Sciatic nerve (tissue), 1 donor: Measurements from ENCODE around the gene NOS2.

DNA sequence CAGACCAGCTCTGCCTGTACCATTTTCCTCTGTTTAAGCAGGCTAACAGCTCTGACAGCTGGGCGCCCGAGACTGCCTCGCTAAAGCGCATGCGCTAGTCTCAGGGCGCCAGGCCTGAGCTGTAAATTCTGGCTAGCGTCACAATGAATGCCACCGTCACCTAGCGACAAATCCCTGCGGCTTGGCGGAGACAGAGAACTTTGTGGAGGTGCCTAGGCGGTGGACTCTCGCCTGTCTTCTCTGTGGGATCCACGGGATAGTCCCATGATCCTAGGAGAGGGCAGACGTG lies 573.9 kb downstream of the KCNJ18 start:
- PRO-cap, result no peak

GRCh38 chr17:27344929-27345978 lies 51.3 kb downstream of the WSB1 start:
- PRO-cap, result unidirectional peak, minus-strand start at chr17:27345517

GRCh38 chr17:27349365-27350348 lies 55.7 kb downstream of the WSB1 start:
- PRO-cap, result unidirectional peak, minus-strand start at chr17:27349482

- PRO-cap, result no peak
Measured at GRCh38 chr17:27559108-27559384, 71.9 kb upstream of the LGALS9 start.

DNA sequence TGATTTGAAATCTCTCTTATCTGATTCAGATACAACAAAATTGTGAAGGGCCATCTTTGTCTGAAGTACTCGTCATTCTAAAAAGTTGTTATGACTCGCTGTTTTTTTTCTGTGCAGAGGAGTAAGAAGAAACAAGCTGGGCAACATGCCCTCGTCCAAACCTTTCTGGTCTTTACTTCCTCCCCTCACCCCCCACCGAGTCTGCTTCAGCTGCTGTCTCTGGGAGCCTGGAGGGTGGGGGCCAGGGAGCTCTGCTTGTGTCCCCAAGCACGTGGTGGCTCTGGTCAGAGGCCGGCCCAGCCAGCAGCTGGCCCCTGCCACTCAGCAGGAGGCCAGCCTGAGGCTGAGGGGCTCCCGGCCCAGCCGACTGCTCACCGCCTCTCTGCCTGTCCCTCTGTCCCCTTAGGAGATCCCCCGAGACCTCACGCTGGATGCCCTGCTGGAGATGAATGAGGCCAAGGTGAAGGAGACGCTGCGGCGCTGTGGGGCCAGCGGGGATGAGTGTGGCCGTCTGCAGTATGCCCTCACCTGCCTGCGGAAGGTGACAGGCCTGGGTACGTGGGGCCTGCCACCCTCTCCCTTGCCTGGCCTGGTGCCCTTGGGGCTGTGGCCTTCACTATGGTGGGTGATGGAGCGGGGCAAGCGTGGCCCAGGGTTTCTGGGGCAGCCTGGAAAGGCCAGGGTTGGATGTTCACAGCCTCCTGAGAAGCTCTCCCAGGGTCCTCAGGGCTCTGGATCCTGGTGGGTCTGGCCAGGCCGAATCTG lies 53.7 kb upstream of the LGALS9 start:
- PRO-cap, result no peak

DNA sequence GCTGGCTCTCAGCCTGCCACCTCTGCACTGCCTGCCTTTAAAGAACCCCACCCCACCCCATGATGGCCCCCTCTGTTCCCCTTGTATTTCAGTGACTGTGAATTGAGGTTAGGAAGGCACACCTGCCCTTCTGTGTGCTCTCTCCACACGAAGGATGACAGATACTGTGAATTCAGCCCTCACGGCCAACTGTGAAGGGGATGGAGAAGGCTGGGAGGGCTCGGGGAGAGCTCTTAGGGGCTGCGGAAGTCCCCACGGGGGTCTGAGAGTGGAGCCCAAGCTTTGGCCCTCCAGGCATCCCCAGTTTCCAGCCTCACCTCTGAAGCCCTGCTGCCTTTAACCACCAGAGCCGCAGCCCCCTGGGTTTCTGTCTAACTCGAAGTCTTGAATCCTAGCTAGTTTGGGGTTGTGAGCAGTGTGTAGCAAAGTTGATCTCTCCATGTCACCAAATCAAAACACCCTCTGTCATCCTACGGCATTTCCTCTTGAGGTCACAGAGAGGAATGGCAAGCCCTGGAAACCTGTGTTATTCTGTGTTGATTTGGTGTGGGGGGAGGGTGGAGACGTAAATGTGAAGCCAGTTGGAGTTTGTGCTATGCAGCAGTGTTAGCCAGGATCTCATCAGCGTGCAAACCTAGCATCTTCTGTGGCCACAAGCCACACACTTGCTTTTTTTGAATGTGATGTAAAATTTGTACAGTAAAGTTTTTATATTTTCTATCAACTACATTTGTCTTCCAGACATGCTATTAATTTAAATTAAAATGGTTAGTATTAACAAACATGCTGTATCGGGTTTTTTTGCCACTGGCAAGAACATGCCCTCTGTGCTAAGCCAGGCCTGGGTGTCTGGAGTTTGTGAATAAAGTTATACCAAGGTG lies 5.2 kb upstream of the LGALS9 start:
- PRO-cap, result no peak

- PRO-cap, result no peak
Measured at GRCh38 chr17:27631964-27632341, 965 bp downstream of the LGALS9 start.

- PRO-cap, result no peak
Measured at GRCh38 chr17:27654615-27654945, 23.6 kb downstream of the LGALS9 start.

DNA sequence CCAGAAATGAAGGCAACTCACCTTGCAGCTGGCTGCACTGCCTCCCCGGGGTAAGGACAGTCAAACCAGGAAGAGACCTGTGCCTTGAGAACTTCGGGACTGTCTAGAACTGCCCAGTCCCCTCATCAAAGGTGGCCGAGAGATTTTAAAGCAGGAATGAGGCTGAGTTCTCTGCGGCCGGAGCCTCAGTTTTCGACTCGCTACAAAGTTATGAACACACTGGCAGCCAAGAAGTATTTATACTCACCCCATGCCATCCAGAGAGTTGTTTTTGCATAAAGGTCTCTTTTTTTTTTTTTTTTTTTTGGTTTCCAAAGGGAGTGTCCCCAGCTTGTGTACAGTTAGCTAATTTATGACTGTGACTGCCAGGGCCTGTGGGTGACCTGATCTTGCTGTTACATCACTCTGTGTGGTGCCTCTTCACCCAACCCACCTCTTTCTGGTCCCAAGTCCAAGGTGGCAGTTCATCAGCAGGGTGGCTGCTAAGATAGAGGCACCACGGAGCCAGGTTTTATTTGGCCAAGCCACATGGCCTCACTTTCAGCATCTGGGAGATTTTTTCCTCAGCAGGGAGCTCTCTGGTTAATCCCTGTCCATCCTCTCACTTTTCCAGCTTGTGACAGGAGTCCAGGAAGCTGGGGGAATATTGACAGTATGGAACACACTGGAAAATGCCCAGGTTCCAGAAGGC lies at the start of gene NOS2:
NOS2 (minus strand) TSS at position 212 of the 691 bp plus-strand sequence.
- PRO-cap, result no peak

DNA sequence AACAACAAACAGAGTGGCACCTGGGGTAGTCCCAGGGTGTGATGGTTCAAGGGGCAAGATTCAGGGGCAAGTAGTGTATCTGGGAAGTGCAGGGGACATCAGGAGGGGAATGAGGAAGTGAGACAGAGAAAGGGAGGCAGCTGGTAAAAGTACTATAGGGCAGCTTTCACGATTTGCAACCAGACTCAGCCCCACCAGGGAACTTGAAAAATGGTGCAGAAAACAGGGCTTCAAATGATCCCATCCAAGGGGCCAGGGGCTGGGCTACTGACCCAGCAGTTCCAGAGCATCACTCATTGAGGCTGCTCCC lies 5.6 kb upstream of the NOS2 start:
- PRO-cap, result no peak

DNA sequence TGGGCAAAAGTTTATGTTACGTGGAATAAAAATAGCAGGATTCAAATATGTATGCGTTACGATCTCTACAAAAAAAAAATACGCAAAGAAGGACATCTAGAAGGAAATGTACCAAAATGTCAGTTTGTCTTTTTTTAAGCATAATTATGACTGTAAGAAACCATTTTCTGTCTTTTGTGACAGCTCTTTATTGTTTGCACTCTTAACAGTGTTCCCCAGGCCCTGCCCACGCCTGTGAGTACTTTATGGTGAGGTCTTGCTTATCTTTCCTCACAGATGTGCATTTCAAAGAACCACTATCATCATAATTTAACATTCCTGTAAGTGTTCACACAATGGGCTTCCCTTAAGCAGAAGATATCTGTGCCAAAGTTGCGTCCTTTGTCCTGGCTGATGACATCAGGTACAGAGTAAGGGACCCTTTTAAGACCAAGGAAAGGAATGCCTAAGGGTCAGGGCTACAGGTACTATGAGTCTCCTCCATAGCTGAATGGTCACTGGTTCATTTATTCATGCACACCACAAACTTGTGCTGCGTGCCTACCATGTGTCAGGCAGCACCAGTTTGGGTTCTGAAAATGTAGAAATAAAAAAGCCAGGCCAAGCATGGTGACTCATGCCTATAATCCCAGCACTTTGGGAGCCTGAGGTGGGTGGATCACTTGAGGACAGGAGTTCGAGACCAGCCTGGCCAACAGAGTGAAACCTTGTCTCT lies 55.6 kb upstream of the NLK start:
- PRO-cap, result no peak

DNA sequence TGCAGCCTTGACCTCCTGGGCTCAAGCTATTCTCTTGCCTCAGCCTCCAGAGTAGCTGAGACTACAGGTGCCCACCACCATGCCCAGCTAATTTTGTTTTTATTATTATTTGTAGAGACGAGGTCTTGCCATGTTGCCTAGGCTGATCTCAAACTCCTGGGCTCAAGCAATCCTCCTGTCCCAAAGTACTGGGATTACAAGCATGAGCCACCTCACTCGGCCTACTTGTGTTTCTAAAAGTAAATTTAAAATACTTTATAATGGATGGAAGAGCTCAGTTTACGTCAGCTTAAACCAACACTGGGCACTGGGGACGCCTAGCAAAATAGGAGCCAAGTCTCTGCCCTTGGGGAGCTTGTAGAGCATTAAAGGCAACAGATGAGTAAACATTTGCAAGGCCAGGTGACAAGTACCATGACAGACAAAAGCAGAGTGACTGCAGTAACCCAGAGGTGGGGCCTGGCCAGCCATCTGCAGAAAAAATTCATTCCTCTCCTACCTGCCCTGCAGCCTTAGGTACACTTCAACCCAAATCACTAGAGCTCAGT lies 12.2 kb upstream of the NLK start:
- PRO-cap, result no peak

GRCh38 chr17:28044231-28045031 lies 2.0 kb downstream of the NLK start:
- PRO-cap, result no peak

DNA sequence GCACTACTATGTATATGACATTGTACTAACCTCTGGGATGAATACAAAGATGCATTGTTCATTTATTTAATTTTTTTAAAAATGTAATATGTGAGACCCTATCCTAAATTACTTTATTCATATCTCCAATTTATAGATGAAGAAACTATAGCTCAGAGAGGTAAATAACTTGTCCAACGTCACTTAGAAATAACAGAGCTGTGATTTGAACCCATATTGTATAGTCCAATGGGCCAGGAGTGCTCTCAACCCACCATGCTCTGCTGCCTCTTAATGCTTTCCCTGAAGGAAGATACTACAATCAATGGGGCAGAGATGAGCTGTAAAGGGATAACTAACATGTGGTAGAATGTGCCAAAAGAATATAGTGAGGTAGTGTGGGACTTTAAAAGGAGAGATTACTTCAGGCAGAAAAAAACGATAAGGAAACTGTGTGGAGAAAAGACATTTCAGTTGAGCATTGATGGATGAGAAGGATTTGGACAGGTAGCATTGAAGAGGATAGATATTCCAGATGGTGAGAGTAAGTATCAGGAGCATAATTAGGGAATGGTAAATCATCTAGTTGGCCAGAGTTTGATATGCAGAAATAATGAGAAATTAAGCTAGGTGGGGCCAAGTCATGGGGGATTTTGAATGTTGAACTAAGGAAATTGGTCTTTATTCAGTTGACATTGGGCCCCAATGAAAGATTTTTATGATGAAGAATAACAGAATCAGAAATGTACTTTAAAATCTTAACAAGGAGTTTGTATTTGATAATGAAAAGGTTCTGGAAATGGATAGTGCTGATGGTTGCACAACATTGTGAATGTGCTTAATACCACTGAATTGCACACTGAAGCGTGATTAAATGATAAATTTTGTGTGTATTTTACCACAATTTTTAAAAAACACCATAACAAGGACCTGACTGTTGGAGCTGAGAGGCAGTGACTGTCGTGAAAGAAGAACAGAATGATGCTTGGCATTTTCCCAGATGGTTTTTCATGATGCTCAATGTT lies 97.4 kb downstream of the NLK start:
- PRO-cap, result no peak

GRCh38 chr17:28266230-28266572 lies 52.8 kb upstream of the TMEM97 start:
- PRO-cap, result no peak

DNA sequence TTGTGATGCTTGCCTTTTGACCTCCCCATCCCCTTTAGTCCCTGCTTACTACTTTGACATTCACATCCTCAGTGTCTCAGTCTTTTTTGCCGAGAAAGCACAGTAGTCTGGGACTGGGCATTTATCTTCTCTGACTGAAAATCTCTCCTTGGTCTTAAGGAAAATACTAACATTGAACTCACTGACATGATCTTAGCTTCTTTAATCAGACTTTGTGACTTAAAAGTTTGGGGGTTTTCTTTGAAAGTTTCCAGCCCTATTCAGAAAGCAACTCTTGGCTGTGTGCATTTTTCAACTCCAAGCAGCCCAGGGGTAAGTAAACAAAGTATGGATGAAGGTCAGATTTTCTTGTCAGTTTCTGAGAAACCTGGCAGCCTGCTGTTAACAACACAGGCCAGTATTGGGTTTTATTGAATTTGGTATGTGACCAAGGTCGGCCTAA lies 10.9 kb downstream of the POLDIP2 start:
- PRO-cap, result no peak

DNA sequence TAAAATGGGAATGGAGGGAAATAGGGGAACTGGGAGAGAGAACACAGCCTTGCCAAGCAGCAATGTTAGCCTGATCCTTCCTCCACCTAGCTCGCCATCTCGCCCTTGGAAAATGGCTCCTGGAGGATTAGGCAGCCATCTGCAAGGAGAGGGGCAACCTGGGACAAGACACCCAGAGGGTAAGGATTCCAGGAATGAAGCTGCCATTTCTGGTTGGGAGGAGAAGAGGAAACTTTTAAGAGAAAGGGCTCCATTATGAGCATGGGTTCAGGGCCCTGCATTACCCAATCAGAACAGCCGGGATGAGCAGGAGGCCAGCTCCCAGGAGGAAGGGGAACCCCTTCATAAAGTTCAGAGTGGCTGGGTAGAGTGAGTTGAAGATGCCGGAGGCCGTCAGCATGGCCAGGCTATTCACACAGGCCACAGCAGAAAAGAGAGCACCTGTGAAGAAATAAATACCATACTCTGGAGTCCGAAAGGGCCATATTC lies 5.6 kb downstream of the SLC46A1 start:
- PRO-cap, result no peak

DNA sequence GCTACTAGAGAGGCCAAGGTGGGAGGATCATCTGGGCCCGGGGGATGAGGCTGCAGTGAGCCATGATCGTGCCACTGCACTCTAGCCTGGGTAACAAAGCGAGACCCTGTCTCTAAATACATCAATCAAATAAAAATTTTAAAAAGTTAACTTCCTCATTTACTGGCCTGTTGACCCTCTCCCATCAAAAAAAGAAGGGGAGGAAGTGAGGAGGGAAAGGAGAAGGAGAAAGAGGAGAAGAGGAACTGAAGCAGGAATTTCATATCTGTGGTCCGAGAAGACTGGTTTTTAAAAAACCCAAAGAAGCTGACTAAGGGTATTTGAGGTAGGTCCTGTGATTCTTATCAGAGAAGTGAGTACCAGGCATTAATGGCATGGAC lies 2.1 kb downstream of the SLC46A1 start:
- PRO-cap, result no peak

DNA sequence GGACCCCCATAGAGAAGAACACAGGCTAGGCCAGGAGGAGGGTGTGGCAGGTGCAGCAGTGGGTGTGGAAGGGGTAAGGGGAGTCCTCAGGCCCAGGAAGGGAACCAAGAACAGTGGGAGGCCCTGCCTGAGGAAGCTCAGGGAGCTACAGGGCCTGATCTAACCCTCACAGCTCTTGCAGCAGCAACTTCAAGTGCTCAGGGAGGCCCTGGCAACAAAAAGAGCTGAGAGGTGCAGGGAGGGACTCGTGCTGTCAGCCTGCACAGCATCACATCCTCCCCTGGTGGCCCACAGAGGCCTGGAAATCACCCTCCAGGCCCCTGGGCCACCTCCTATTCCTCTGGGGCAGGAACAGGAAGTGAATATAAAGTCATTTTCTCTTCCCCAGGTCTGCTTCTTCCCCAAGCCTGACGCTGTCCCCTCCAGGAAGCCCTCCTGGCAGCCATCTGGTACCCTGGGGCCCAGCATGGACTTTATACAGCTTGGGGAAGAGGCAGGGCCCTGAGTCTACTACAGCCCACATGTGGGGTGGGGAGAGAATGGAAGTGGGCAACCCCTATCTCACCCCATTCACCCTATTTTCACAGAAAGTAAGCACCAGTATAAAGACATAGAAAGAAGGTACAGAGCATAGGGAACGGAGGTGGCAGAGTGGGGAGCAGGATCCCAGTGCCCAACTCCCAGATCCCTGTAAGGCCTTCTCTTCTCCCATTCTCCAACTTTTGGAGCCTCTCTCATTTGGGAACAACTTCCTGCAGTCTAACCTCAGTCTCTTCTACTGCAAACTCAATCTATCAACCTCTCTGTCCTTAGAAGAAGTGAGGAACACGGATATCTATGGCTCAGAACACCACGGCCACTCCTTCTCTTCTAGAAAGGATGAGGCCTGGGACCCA lies 2.6 kb downstream of the UNC119 start:
- PRO-cap, result no peak

- PRO-cap, result no peak
Measured at GRCh38 chr17:28612598-28612985, 1.4 kb downstream of the RSKR start.